Cardiac ventricle fibroblast (primary cell): ENCODE measurements around the gene RAD50.

- RAMPAGE, long total RNA = no peak
These were observed 12.2 kb downstream of the IRF1 start for GRCh38 chr5:132478308-132478928.

GRCh38 chr5:132486189-132486813, 4.3 kb downstream of the IRF1 start:
- RAMPAGE, long total RNA = no peak

DNA sequence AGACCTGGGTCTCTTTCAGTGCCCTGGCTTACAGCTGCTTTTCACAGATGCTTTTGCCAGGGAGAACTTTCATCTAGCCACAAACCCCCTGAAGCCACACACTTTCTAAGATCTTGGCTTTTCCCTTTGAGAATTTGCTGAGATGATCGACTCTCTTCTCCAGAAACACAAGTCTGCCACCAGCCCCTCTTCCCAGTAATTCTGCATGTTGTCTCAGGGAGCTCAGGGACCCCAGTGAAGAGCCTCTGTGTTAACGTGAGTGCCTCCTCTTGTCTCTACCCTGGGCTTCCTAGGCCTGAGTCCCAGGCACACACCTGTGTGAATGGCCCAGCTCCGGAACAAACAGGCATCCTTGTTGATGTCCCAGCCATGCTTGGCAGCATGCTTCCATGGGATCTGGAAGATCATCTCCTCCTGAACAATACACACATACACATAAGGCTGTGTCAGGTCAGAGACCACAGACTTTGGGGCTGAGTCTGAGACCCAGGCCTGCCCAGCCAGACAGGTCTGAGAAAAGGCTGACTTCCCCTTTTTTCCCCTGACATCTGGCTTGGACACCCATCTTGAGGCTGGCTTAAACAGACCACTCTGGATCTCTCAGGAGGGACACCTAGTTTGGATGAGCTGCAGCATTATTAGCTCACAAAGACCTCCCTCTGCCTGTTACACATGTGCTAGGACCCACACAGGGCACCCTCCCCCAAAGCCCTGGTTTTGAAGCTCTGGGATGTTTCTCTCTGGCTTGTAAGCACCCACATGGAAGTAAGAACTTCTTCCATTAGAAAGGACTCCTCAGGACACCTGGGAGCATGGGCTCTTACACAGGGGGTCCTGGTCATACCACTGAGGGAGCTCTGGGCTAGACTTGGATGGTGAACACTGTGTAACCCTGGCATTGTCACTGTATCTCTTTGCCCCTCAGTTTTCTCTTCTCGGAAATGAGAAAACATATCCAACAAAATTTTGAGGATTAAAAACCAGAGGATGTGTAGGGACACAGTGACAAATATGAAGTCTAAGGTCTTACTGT, 2.6 kb downstream of the IRF1 start:
- RAMPAGE, long total RNA = no peak

- RAMPAGE, long total RNA = no peak
These were observed 3.6 kb upstream of the IRF1 start for GRCh38 chr5:132494066-132494740.

DNA sequence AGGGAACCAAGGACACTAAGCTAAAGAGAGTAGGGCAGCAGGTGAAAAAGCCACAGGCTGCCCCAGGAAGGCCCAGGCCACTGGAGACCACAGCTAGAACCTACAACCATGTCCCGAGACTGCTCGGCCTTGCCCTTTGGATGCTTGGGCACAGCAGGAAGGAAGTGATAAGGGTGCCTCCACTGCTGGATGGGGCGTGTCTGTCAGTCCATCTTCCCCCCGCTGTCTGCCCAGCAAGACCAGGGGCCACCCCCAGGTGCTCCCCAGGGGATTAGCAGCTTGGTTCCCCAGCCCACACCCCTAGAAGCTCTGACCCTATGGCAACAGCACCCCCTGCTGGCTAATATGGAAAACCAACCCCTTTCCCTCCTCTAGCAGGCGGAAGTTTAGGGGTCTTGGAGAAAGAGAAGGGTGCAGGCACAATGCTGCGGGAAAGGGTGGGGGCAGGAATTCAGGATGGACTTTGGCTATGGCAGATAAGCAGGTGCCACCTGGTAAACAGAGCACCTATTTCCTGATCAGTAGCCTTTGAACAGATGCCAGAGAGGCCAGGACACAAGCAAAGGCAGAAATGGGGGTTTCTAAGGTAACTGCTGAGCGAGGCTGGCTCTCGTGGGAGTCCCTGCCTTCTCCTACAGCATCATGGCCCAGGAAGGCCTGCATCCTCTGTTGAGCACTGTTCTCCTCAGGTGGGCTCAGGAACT, 10.6 kb upstream of the IRF1 start:
- RAMPAGE, long total RNA = no peak

GRCh38 chr5:132556716-132557526, at the start of gene RAD50:
RAD50 (plus strand) TSS chr5:132556977.
- RAMPAGE, long total RNA = no peak

DNA sequence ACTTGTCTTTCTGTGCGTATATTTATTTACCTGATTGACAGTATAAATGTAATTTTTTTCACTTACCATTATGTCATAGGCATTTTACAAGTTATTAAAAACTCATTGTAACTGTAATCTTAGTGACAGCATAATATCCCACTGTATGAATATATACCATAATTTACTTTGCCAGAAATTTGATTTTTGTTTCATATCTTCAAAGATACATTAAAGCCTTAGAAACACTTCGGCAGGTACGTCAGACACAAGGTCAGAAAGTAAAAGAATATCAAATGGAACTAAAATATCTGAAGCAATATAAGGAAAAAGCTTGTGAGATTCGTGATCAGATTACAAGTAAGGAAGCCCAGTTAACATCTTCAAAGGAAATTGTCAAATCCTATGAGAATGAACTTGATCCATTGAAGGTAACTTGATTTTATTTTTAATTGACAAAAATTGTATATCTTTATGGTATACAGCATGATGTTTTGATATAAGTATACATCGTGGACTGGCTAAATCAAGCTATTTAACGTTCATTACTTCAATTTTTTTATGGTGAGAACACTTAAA, 23.0 kb downstream of the RAD50 start:
- RAMPAGE, long total RNA = no peak

- RAMPAGE, long total RNA = no peak
These were observed 37.9 kb downstream of the RAD50 start for GRCh38 chr5:132594574-132595237.

- RAMPAGE, long total RNA = no peak
These were observed 7.4 kb upstream of the IL4 start for GRCh38 chr5:132666169-132666976.

DNA sequence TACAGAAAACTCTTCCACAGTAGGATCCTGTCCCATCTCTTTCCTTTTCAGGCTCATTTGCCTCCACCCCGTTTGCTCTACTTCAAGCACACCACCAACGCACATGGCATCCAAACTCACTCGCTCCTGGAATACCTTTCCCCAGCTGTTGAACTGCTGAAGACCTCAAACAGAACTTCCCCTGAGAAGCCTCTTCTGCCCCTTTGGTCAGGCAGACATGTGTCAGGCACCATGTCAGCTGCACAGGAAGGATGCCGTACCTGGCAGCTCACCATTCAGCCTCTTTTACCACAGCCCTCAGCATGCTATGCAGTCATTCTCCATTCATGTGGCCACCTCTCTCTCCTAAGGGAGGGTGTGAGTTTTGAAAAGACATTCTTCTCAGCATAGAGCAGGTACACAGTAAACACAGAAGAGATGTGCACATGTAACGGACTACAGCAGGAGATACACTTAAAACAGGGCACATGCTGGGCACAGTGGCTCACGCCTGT, 14.2 kb downstream of the IL4 start:
- RAMPAGE, long total RNA = no peak

DNA sequence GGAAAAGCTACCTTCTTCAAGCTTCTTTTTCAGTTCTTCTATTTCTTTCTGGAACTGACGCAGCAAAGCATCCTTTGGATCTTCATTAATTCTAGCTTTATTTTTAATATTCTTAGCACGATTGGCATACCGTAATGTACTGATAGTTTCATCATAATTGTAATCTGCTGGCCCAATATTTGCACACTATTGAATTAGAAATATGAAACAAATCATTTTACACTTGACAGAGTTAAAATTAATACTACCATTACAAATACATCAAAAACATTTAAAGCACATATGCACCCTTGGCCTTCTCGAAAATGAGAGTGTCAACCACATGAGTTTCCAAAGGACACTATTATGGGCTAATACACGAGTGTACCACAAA, 21.6 kb downstream of the KIF3A start:
- RAMPAGE, long total RNA = no peak

- RAMPAGE, long total RNA = no peak
These were observed 13.9 kb downstream of the CCNI2 start for GRCh38 chr5:132760872-132761742.

- RAMPAGE, long total RNA = no peak
These were observed 8.4 kb downstream of the SOWAHA start for GRCh38 chr5:132821053-132822310.

GRCh38 chr5:132895988-132897272, 23.0 kb downstream of the LEAP2 start:
- RAMPAGE, long total RNA = no peak

DNA sequence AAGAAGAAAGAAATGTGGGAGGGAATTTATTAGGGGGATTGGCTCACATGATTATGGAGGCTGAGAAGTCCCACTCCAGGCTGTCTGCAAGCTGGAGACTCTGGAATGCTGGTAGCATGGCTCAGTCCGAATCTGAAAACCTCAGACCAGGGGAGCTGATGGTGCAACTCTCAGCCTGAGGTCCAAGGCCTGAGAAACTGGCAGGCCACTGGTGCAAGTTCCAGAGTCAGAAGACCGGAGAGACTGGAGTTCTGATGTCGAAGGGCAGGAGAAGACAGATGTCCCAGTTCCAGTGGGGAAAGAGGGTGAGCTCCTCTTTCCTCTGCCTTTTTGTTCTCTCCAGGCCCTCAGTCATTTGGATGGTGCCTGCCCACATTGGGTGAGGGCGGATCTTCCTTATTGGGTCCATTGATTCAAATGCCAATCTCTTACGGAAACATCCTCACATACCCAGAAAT, 72.4 kb downstream of the HSPA4 start:
- RAMPAGE, long total RNA = no peak

DNA sequence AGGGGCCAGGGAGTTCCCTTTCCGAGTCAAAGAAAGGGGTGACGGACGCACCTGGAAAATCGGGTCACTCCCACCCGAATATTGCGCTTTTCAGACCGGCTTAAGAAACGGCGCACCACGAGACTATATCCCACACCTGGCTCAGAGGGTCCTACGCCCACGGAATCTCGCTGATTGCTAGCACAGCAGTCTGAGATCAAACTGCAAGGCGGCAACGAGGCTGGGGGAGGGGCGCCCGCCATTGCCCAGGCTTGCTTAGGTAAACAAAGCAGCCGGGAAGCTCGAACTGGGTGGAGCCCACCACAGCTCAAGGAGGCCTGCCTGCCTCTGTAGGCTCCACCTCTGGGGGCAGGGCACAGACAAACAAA, 28.9 kb downstream of the FSTL4 start:
- RAMPAGE, long total RNA = no peak

- RAMPAGE, long total RNA = no peak
These were observed 39.6 kb downstream of the C5orf15 start for GRCh38 chr5:133928611-133929377.

DNA sequence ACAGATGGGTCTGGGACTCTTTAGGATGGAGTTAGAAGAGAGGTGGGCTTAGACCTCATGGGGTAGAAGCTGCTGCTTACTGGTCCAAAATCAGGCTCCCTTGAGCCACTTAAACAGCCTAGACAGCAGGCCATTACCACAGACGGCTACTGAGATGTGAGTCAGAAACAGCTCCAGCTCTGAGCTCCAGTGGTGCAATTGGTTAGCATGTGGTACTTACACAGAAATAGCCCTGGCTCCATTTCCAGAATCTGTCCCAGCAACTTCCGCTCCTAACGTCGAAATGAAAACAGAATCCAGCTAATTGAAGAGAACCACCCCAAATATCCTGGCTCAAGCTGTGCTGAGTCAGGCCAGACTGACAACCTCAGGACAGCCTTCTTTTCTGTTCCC, 15.5 kb downstream of the C5orf15 start:
- RAMPAGE, long total RNA = no peak

DNA sequence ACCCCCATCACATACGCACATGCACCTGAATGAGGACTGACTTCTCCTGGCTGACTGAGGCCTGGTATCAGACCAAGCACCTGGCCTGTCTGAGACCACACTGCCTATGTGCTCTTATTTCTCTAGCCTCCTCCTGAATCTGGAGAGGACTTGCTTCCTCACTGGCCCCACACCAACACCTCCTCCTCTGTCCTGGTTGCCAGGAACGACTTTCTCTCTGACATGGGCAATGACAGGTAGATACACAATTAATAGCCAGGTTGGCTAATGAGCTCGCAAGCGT, 14.9 kb upstream of the VDAC1 start:
- RAMPAGE, long total RNA = no peak

GRCh38 chr5:134053647-134054133, 48.9 kb upstream of the VDAC1 start:
- RAMPAGE, long total RNA = no peak